SJCRH30 (cell line): ENCODE measurements around a stretch of chr3.

DNA sequence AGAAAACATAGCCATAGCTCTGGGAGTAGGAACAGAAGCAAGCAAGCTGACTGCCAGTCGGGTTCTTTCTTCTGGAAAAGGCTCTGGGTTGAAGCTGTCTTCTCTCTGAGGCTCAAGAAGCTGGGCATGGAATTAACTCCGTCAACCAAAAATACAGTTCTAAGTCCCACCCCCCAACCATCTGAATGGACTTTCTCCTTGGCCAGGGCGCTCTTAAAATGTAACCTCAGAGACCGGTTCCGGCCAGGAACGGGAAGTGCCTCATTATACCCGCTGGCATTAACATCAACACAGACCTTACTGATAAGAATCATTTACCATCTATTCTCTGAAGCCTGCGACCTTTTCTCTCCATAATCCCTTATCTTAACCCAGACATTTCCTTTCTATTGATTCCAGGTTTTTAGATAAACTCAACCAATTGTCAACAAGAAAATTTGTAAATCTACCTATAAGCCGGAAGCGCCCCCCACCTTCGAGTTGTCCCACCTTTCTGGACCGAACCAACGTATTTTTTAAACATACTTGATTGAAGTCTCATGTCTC is 64.7 kb downstream of the ATP1B3 start:
- RAMPAGE, long total RNA, result no peak

DNA sequence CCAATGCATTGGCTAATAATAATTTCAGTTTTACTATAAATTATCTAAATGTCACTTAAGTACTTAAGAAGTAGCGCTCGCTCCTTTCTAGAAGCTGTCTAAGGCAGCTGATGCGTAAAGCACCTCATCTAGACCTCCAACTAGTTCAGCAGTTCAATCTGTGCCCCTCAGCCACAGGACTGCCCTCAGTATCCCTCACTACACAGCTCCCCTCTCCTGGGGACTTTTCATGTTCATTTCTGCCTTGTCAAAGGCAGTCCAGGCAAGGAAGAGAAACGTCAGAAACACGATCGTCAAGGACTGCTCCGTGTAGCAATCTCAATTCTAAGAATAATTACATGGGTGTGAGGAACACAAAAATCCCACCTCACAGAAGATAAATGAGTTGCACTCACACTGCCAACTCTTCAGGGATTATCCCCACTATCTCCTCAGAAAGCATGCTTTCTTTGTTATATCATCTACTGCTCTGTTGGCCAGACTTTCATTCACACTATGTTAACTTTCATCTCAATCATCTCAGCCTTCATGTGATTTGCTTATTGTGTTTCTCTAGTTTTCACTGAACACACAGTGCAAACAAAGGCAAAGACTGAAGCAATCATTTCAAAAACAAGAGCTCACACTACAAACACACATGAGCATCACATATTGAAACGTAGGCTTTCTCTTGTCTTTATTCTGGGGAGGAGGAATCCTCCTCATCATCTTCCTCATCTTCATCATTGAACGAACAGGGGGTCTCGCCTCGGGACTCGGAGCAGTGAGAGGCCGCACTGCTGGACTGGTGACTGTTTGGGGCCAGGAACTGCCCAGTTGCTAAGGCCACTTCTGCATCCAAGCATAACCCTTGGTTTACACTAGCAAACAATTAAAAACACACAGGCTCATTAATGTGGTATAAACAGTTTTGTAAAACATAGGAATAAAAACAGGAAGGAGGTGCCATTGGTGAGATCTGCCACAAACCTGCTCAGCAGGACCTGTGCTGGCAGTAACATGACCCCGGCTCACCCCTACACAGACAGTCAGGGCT is 75.7 kb downstream of the ATP1B3 start:
- RAMPAGE, long total RNA, result no peak

DNA sequence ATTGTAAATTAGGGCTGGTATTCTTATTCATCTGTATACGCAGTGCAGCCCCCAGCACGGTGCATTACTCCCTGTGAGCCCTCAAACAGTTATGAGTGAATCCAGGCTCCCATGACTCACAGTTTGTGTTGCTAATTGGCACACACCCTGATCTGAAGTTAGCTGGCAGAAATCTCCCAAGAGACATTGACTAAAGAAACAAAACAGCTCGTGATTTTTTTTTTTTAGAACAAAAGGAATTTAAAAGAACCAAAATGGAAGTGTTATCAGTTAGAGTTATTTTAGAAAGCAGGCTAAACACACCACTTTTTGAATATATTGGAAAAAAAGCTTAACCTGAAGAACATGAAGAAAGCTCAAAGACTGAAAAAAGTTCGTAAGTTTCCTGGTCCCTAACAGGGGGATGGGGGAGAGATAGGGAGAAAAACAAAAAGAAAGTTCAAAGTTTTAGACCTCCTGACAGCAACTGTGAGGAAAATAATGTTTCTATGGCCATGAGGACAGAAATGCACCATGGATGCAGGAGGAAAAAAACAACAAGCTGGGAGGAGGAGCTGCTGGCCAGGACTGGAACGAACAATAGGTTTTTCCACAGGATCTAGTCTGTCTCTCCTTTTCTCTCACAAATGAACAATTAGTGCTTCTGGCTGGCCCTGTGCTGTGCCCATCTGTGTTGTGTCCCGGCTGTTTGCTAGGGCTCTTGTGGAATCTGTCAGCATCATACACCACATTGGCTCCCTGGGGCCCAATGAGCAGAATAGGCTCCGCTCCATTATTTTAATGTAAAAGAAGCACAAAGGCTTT is 15.4 kb downstream of the GK5 start:
- RAMPAGE, long total RNA, result no peak

GRCh38 chr3:142420867-142421323 is 26.9 kb downstream of the XRN1 start:
- RAMPAGE, long total RNA, result no peak

DNA sequence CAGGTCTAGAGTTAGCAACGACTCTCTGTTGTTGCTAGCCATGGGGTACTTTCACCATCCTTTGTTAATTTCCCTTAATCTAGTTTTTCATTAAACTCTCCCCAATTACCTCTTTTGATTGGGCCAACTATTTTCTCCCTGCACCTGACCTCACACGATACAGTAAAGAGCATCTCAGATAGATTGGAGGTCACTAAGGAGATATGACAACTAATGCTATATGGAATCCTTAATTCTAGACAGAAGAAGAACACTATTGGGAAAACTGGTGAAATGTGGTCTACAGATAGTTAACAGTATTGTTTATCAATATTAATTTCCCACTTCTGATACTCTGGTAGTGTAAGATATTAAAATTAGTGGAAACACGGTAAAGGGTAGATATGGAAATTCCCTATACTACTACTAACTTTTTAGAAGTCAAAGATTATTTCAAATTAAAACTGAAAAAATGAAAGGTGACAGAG is 40.5 kb upstream of the XRN1 start:
- RAMPAGE, long total RNA, result no peak

GRCh38 chr3:142941457-142942276 is 21.8 kb downstream of the PAQR9 start:
- RAMPAGE, long total RNA, result no peak

GRCh38 chr3:142963054-142963543 is 375 bp downstream of the PAQR9 start:
- RAMPAGE, long total RNA, result no peak

DNA sequence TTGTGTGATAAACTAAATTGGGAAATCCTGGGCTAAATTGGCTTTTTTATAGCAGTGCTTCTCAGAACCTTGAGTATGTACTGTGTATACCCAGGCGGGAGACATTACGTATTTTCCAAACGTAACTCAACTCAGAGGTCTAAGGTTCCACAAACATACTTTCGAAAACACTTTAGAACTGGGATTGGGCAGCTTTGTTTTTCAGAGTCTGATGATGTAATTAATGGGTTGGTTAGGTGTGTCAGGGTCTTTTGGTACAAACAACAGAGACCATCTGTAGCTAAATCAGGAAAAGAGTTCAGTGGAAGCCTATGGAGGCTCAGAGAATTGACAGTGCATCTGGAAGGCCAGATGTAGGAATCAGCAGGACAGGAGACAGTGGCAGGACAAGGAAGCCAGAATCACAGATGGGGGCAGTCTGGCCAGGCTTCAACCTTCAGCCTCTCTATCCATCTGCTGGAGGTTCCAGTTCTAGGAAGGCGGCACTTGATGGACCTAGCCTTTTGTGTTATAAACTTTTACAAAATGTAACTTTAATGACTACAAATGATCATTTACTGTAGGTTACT is 53.4 kb upstream of the CHST2 start:
- RAMPAGE, long total RNA, result no peak

DNA sequence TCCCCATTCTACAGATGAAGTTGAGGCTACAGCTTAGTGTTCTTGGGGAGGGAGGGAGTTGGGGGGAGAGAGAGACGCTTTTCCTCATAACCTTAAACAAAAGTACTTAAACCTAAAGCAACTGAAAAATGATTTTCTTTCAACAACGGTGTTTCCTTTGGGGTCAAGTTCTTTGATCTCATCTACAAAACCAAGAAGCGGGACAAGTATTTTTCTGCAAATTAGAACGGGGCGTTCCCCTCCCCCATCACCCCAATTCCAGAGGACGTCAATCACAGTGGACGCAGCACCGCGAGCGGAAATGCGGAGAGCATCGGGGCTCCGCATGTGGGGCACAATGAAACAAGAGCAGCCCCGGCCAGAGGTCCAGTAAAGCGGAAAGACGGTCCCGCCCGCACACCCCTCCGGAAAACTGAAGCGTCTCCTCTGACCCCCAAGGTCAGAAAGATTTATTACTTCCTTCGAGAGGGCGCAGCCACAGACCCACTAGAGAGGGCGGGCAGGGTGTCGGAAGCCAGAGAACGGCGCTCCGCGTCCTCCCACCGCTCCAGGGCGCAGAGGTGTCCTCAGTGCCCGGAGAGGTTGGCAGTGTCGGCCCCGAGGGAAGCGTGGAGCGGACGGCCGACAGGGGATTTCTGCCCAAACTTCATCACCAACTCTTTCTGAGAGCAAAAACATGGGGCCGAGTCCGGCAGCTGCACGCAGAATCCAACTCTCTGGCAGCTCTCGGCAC is 627 bp upstream of the CHST2 start:
- RAMPAGE, long total RNA, result no peak

DNA sequence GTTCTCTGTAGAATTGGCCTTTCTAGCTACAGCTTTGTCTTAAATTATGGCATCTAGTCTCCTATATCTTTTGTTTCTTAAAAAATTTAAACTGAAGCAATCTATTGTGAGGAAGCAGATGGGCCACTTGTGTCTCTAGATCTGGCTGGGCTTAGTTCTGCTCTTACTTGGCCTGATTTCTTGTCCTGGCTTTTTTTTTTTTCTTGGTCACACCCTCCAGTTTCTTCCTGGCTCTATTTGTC is 31.3 kb downstream of the CHST2 start:
- RAMPAGE, long total RNA, result no peak

- RAMPAGE, long total RNA, result no peak
Observed at GRCh38 chr3:143151332-143151705, 31.7 kb downstream of the CHST2 start.

DNA sequence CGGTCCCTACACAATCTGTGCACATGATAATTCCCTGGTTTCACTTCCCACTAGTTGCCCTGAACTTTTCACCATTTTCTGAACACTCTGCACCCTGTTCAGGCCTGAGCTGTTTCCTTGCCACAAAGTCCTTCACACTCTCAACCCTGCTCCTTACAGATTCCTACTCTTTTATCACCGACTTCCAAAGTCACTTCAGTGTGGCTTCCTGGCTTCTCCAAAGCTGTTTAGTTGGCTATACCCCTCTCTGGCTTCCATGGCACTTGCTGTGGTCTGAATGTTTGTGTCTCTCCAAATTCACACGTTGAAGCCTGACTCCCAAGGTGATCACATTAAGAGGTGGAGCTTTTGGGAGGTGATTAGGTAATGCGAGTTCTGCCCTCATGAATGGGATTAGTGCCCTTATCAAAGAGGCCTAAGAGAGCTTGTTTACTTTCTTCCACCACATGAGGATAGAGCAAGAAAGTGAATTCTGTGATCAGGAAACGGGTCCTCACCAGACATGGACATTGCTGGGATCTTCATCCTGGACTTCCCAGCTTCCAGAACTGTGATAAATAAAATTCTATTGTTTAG is 233.5 kb downstream of the CHST2 start:
- RAMPAGE, long total RNA, result no peak

DNA sequence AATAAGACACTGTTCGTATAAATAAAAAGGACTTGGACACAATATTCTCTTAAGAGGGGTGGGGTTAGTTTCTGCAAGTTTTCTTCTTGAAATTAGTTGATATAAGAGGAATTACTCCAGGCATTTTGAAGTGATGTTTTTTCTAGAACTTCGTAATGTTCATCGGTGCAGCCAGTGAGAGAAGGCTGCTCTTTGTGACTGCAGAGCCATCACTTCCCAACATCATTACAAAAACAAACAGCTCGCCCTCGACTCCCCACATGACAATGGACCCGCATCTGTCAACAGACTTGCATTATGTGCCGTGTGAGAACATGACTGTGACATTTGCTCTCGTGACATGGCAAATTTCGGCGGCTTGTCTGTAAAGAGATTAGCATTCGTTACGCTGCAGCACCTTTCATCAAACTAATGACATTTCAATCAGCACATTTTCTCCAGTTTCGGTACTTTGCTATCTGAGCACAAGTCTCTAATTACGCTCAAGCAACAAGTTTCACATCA is 594 bp downstream of the SLC9A9 start:
- RAMPAGE, long total RNA, result no peak

- RAMPAGE, long total RNA, result no peak
Observed at GRCh38 chr3:143973015-143973513, 1.4 kb downstream of the DIPK2A start.

DNA sequence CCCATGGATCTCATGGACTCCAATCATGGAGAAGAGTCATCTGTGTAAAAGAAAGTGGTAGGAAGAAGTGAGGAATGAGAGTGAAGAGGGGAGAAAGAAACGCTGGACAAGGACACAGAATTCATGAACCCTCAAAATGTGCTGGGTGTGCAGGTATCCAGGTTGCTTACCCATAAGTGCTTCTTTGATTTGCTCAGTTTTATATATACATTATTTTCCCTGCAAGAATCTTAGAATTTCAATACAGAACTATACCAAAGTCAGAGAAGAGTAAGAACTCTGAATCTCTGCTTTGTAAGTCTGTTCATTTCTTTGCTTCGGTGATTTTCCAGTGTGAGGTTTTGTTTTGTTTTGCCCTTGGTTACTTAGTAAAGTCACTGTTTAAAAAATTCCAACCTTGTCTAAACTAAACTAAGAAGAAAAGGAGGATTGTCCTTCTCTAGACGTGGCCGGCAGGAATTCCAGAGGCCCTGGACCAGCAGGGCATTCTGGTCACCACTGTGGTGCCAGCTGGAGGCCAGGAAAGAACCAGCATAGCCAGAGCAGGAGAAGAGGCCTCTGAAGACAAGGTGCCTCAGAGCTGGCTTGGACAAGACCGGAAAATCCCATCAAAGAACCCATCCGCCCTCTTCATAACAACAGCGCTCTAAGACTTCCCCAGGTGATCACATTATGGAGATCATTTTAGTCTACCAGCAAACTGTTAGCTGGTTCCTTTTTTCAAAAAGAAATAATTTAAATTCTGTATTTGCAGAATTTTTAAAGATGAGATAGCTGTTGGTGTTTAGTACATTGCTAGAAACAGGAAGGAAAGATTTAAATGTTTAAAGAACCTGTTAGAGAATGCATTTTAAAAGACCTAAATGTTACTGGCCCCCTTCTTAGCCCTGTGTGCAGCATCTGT is 8.2 kb downstream of the PLOD2 start:
- RAMPAGE, long total RNA, result no peak

DNA sequence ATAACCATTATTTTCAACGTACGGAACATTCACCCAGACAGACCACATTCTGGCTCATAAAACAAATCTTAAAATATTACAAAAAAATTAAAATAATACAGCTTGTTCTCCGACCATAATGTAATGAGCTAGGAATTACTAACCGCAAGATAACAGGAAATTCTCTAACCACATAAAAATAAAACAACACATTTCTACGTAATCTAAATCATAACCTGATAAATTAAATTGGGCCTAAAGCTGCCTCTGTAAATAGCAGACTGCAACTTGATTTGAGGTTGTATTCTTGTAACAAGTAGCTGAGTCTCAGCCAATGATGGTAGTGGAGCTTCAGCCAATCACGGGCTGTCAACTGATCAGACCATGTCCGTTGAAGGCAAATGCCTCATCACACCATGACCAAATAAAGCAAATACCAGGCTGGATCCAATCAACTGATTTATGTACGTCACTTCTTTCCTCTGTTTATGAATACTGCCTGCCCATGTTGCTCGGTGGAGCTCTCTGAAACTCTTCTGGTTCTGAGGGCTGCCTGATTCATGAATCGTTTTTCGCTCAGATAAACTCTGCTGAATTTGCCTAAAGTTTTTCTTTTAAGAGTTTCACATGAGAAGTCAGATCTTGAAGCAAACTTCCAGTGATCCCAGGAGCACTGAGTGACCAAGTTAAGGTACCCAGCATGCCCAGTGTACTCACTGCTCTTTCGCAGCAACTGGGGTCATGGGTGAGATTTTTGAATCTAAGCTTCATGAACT is 9.0 kb downstream of the PLSCR4 start:
- RAMPAGE, long total RNA, result no peak

- RAMPAGE, long total RNA, result no peak
Observed at GRCh38 chr3:146540192-146540741, 4.1 kb downstream of the PLSCR1 start.

DNA sequence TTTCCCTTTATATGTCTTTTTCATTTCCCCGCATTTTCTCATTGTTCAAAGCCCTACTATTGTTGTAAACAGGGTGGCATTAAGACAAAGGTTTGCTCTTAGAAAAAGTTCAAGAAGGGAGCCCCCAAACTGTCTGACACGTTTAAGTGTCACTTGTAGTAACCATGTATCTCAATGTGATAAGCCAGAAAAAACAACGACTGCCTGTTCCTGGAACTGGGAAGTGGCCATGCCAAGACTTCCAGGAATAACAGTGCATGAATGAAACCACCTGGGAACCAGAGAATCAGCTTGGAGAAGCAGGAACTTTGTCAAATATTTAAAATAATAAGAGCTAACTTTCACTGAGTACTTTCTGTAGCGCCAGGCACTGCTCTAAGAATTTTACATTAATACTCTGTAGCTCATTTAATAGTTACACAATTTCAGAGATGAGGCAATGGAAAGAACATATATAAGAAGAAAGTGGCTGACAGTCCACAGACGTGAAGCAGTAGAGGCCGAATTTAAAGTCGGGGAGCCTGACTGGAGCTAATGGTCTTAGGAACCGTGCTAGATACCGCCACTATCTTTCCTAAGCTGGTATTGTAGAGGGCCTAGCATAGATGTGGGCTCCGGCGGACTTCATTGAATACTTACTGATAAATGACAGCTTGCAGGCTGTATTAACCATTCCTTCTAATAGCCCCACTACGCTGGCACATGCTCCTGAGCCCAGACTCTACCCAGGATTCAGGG is 875 bp downstream of the PLSCR1 start:
- RAMPAGE, long total RNA, result no peak

- RAMPAGE, long total RNA, result no peak
Observed at GRCh38 chr3:146658399-146658694, 53.2 kb upstream of the PLSCR5 start.

- RAMPAGE, long total RNA, result no peak
Observed at GRCh38 chr3:147394289-147395261, 11.8 kb downstream of the ZIC4 start.